ENCODE data around the genes PROX2 and DLST.

- PRO-cap, 3 experiments = peak in 1 of 3 experiments; most common plus-strand start chr14:74524751 (in 1)
These were observed 31.0 kb downstream of the ISCA2 start for GRCh38 chr14:74524647-74524915.

- PRO-cap, 3 experiments = no peak in any of the 3 experiments
These were observed 19.3 kb downstream of the LTBP2 start for GRCh38 chr14:74592561-74593354.

DNA sequence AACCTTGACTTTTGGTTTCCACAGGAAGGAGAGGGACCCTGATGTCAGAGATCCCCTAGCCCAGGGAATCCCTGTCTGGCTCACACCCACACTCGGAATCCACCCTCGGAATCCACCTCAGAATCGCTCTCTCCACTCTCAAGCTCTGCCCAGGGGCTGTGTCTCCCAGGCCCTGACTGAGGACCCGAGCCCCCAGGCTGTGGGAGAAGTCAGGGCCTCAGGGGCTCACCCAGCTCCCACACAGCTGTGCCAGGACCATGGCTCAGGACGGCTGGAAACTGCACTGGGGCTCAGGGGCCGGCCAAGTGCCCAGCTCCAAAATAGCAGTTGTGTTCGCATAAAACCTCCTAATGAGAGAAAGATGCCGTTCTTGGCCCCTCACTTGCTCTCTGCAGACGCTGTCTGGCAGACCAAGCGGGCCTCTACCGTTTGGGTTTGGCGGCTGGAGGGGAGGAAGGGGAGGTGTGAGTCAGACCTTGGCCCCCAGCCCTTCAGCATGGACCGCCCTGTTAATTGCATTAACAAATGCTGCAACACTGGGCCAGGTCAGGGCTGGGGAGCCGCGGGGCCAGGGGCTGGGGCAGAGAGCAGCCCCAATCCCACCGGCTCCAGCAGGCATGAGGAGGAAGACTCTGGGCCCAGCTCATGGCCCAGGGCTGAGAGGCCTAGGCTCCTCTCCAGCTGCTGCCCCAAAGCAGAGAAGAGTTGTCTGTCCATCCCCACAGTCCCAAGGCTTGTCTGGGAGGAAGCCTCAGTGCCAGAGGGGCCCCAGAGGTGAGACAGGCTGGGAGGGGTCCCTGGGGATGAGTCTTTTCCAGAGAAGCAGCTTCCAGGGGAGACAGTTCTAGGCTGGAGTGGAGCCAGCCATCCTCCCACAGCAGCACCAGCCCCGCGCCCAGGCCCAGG lies 17.1 kb downstream of the LTBP2 start:
- PRO-cap, 3 experiments = peak in 1 of 3 experiments; most common plus-strand start position 533 of the sequence (in 1); most common minus-strand start position 404 of the sequence (in 1)

- PRO-cap, 3 experiments = no peak in any of the 3 experiments
These were observed 53.3 kb downstream of the YLPM1 start for GRCh38 chr14:74816456-74816778.

GRCh38 chr14:74852989-74853498 lies 22.9 kb downstream of the PROX2 start:
- PRO-cap, 3 experiments = no peak in any of the 3 experiments

- PRO-cap, 3 experiments = no peak in any of the 3 experiments
These were observed at the start of gene PROX2 for GRCh38 chr14:74875782-74876547. PROX2 (minus strand) TSS chr14:74876145.

DNA sequence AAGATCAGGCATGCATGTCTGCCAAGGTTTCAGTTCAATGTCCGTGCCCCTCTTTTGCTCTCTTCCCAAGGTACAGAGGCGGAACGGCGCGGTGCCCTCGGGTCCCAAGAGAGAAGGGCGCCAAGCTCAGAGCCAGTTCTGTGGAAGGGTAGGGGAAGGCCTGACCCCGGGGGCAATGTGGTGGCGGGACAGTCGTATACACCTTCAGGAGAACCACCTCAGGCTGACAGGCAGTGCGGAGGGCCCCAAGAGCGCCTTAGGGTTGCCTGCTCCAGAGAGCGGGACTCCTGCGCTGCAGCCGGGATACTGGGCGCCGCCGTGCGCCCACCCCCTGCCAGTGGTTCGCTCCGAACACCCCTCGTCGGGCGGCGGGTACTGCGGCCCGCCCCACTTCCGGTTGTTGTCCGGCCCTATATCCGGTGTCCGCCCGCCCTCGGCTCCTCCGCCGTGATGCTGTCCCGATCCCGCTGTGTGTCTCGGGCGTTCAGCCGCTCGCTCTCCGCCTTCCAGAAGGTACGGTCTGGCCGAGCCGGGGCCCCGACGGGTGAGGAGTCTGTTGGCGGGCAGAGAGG lies at the start of gene DLST:
DLST (plus strand) TSS at position 413 of the 572 bp plus-strand sequence.
- PRO-cap, 3 experiments = peak in 3 of 3 experiments; most common plus-strand start position 439 of the sequence (in 3); most common minus-strand start position 333 of the sequence (in 2)

- PRO-cap, 3 experiments = no peak in any of the 3 experiments
These were observed 4.5 kb downstream of the PGF start for GRCh38 chr14:74950861-74951234.

- PRO-cap, 3 experiments = no peak in any of the 3 experiments
These were observed 7.2 kb upstream of the PGF start for GRCh38 chr14:74962502-74962998.

- PRO-cap, 3 experiments = no peak in any of the 3 experiments
These were observed 18.8 kb upstream of the PGF start for GRCh38 chr14:74974046-74974793.

GRCh38 chr14:75126013-75126434 lies 824 bp downstream of the NEK9 start:
- PRO-cap, 3 experiments = no peak in any of the 3 experiments

GRCh38 chr14:75133960-75134847 lies 7.4 kb upstream of the NEK9 start:
- PRO-cap, 3 experiments = no peak in any of the 3 experiments

DNA sequence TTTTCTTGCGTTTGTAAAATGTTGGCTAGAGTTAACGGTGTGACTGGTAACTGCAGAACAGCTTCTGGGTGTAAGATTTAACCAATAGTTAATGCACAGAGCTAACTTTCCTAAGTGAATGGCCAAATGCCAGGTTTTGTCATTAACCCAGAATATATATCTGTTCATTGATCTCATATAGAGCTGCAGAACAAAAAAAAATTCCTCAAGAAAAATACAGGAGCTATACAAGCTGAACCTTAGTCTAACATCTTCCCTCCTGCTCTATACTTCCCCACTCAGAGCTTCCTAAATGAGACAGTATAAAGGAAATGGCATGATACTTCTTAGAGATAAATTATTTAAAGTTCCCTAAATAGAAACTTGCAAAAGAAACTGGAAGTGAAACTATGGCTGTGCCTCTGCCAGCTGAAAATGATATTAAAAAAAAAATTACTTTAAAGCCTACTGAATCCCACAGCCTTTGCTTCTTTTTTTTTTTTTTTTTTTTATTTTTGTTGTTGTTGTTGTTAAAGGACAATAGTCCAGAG lies 11.6 kb upstream of the NEK9 start:
- PRO-cap, 3 experiments = no peak in any of the 3 experiments

DNA sequence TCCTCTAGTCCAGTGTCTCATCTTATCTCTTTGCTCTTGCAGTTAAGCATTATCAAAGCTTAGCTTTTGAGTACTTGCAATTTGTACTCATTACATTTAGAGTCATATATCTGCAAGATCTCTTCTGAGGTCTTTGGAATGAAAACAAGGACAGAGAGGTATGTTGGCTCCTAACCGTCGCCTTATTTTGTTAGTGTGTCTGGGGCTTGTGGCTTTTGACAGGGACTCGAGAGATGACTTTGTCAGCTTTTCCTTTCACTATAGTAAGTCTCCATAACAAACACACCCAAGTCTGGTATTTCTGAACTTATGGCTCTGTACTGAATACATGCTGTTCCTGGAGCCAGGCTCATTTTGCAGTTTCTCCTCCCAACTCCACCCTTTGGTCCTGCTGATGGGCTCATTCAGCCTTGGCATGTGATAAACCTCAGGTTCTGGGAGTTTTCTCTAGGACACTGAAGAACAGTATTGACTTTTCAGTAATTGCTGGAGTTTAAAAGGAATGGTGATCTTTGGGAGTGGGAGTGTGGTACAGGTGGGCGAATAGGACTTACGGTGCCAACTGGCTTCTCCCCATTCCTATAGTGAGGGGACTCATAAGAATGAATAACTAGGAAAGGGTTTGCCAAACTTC lies 27.7 kb upstream of the TMED10 start:
- PRO-cap, 3 experiments = no peak in any of the 3 experiments

DNA sequence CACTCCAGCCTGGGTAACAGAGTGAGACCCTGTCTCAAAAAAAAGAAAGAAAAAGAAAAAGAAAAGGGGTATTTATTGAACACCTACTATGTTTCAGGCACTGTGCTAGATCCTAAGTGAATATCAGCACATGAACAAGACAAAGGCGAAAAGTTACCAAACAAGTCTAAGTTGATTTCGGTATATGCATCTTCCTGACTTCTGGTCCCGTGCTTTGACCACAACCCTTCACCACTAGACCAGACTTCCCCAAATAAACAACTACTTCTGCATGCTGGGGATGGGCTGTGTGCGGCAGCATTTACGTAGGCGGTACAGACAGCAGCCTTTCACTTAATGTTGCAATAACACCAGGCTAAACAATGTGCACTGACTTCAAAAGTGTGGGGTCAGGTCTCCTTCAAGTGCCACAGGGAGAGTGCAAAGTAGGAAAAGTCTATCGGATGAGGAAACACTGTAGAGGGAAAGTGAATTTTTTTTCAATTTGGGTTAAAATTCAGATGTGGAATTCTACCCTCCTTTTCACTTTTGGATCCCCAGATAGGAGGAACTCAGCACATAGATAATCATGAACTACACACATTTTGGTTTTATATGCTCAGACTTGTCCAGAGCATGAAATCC lies 3.8 kb upstream of the FOS start:
- PRO-cap, 3 experiments = no peak in any of the 3 experiments

DNA sequence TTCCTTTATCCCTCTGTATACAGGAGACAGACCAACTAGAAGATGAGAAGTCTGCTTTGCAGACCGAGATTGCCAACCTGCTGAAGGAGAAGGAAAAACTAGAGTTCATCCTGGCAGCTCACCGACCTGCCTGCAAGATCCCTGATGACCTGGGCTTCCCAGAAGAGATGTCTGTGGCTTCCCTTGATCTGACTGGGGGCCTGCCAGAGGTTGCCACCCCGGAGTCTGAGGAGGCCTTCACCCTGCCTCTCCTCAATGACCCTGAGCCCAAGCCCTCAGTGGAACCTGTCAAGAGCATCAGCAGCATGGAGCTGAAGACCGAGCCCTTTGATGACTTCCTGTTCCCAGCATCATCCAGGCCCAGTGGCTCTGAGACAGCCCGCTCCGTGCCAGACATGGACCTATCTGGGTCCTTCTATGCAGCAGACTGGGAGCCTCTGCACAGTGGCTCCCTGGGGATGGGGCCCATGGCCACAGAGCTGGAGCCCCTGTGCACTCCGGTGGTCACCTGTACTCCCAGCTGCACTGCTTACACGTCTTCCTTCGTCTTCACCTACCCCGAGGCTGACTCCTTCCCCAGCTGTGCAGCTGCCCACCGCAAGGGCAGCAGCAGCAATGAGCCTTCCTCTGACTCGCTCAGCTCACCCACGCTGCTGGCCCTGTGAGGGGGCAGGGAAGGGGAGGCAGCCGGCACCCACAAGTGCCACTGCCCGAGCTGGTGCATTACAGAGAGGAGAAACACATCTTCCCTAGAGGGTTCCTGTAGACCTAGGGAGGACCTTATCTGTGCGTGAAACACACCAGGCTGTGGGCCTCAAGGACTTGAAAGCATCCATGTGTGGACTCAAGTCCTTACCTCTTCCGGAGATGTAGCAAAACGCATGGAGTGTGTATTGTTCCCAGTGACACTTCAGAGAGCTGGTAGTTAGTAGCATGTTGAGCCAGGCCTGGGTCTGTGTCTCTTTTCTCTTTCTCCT lies 2.4 kb downstream of the FOS start:
- PRO-cap, 3 experiments = peak in 1 of 3 experiments; most common plus-strand start position 124 of the sequence (in 1)

GRCh38 chr14:75297278-75297872 lies 18.7 kb downstream of the FOS start:
- PRO-cap, 3 experiments = no peak in any of the 3 experiments

DNA sequence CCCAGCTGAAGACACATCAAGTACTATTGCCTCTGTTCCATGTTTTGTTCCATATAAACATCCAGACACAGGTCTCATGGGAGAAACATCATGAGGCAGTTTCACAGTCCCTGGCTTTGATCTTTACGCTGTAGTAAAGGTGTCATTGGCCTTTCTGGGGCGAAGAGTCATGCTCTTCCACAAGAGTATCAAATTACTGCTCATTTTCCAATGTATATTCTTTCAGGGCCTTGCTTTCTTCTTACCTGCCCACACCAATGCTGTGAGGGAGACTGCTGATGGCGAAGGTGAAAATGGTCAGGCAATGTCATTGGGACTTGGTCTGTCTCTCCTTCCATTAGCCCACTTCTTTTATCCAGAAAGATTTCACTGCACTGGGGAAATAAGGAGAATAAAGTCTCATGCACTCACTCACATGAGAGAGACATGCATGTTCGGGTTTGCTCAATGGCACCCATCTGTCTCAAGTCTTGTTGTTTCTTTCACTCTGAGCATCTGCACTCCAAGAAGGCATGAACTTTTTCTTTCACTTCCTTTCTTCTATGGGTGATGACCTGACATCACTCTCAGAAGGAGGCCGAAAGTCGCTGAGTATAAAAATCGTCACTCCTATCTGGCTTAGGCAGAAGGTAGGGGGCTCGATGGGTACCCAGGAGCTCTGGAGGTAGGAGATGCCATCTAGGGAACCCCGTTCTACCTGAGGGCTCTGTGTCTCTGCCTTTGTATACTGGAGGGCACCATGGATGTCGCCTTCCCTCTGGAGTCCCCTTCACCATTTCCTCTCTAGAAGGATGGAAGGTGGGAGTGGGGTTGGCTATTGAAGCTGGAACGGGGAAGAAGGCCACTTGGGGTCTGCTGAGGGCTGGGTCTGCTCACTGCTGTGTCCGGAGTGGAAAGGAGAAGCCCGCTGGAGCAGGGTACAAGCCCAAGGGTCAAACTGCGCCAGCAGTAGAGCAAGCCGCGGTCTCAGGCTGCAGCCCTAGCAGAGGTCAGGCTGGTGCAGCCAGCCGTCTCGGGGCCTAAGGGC lies 1.2 kb upstream of the JDP2 start:
- PRO-cap, 3 experiments = peak in 1 of 3 experiments; most common plus-strand start position 625 of the sequence (in 1)

DNA sequence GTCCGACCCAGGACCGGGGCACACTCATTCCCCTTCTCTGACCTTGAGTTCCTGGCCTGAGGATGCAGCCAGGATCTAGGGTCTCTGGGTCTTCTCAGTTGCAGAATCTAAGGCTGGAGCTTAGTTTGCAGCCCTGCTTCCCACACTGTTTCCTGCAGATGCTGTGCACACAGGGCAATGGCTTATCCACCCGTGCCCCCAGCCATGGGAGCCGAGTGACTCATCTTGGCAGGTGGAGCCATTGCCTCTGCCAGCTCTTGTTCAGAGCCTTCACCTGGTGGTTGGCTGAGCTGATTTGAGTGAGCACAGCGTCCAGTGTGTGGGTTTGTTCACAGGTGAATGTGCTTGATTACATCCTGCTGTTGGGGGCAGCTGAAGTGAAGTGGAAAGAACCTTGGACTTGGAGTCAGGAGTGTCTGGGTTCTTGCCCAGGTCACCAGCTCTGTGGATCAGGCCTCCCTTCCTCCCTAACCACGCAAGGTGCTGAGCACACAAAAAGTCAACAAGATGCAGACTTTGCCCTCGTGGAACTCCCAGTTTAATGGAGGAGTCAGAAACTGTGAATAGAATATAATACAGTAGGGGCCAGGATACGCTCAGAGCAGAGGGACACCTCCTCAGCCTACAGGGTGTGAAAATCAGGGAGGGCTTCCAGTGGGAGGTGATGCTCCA lies 22.6 kb downstream of the JDP2 start:
- PRO-cap, 3 experiments = no peak in any of the 3 experiments

DNA sequence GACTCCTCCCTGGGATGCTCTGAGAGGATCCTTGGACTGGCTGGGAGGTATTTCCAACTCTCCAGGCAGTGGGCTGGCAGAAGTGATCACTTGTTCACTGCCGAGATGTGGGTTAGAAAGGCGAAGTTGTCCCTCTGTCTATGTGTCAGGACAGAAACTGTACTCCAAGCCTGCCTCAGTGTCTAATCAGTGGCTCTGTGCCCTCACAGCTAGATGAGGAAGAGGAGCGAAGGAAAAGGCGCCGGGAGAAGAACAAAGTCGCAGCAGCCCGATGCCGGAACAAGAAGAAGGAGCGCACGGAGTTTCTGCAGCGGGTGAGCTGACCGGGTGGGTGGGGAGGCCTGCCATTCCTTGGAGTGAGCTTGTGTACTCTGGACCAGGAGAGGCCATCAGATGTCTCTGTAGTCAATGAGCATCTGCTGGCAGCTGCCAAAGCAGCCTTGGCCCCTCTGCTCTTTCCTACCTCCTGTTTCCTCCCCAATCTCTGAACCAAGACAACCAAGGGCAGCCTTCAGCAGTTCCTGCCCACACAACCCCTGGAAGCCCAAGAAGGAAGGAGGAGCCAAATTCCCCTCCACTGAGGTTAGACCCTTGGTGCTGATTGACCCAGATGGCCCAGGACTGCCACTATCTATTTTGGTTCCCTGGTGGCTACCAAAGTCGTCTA lies 33.5 kb downstream of the JDP2 start:
- PRO-cap, 3 experiments = no peak in any of the 3 experiments

Measured in Metastatic Breast Carcinoma in the Ovary (tissue), 3 donors.